Measurements from ENCODE around the genes MRAP2 and SMIM8.

- PRO-cap, 2 experiments: no peak in any of the 2 experiments
These were observed 108.0 kb downstream of the RWDD2A start for GRCh38 chr6:83301144-83301664.

- PRO-cap, 2 experiments: peak in 1 of 2 experiments; most common plus-strand start chr6:84033772 (in 1); most common minus-strand start chr6:84033719 (in 1)
These were observed at the start of gene MRAP2 for GRCh38 chr6:84033487-84033993. TSS of gene MRAP2 (plus strand) at chr6:84033772.

GRCh38 chr6:84269733-84270612, 42.5 kb upstream of the CEP162 start:
- PRO-cap, 2 experiments: no peak in any of the 2 experiments

DNA sequence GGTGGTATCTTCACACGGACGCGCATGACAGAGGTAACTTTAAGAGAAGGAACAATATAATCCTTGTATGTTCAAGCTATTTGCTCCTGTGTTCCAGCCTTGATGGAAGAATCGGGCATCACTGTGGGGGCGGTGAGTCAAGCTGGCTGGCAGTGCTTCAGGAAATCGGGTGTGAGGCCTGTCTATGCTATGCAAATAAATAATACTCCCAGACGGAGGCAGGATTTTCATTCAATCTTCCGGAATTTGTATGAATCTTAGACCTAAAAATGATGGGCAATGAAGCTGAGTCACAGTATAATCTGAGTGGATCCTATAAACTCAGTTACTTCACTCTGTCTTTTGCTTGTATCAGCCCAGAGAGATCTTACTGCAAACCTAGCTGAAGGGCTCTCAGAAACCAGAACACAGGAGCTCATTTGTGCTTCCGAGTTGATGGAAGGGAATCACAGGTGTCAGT, 45.2 kb upstream of the NT5E start:
- PRO-cap, 2 experiments: no peak in any of the 2 experiments

DNA sequence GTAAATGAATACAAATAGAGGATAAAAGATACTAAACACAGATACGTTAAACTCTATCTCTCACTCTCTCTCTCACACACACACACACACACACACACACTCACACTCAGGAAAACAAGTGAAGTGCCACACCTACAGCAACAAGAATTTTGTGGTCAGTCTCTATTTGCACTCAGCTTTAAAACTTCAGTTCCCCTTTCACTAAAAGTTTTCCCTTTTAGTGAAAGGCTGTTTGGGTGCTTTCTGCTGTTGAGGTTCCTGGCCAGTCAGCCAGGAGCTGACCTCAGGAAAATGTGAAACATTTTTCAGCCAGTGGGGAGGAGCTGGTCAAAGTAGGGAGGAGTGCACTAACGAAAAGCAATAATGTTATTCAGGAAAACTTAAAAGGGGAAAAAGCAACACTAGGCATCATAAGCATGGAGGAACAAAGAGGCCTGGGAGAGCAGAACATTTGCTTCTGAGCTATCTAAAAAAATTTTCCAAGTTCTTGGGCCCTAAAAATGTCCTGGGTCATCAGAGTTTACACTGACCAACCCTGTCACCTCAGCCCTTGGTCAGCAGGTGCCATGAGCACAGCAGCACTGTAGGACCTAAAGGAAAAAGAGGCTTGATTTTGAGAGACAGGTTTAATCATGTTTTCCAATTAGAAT, 30.7 kb upstream of the NT5E start:
- PRO-cap, 2 experiments: no peak in any of the 2 experiments

- PRO-cap, 2 experiments: no peak in any of the 2 experiments
These were observed 1.4 kb downstream of the NT5E start for GRCh38 chr6:85451411-85451624.

DNA sequence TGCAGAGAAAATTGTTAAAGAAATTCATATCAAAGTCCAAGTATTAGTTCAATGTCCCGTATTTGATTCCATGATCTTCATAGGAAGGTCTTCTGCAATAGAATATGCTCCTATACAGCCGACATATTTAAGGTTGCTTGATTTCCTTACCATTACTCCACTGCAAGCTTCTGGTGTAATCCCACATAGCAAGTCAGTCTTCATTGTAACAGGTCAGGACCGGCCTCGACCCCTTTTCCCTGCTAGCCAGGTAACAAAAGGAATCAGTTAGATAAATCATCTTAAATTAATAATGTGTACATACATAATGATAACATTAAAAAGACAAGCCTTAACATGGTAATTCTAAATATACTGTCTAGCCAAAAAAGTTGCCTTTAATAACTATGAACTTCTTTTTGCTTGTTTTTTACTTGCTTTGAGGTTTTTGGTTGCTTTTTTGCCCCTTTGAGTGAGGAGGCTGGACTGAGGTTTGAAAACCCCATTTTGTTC, 19.1 kb upstream of the SNX14 start:
- PRO-cap, 2 experiments: no peak in any of the 2 experiments

- PRO-cap, 2 experiments: no peak in any of the 2 experiments
These were observed 13.6 kb downstream of the SYNCRIP start for GRCh38 chr6:85628907-85629569.

DNA sequence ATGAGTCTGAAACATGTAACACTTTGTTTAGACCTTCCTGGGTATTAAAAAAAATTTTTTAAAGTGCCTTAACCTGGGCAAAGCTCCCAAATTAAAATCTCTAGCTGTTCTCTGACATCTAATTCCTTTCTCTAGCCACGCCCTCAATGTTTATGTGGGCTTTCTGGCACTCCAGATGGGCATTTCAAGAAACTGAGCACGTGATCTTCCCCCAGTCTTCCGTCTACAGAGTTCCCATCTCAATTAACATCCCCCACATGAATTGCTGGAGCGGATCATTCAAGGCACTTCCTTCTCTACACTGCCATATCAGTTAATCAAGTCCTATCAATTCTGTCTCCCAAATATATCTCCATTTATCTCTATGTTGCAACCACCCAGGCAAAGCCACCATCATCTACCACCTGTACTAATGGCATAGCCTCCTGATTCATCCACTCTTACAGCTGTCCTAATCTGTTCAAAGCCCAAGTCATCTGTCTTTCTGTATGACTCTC, 2.6 kb upstream of the SYNCRIP start:
- PRO-cap, 2 experiments: no peak in any of the 2 experiments

DNA sequence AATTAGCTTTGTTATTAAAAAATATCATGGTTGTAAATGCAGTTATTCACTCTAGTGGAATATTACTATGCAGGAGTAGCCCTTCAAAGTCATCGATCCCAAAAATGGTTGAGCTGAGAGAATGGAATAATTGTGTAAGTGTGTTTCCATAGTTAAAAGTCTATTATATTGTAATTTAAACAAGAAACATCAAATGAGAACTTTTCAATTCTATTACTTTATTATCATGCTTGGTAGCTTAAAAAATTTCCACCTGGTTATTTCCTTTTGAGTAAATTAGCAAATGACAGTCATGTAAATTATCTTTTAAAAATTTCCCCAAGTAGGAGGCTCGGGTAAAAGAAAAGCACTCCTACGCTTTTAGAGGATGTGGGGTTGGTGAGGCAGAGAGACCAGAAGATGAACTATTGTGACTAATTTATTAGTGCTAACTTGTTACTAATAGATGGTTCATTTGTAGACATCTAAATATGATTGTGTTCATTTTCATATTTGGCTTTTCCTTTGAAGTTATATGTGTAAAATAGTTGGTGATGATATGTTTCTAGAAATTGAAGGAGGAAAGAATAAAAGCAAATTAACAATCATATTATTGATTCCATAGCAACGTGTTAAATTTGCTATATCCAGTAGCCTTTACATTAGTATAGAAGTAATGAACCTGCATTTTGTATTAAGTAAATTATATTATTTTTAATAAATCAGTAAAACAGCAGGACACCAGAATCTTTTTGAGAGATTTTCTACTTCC, 26.9 kb downstream of the ZNF292 start:
- PRO-cap, 2 experiments: no peak in any of the 2 experiments

DNA sequence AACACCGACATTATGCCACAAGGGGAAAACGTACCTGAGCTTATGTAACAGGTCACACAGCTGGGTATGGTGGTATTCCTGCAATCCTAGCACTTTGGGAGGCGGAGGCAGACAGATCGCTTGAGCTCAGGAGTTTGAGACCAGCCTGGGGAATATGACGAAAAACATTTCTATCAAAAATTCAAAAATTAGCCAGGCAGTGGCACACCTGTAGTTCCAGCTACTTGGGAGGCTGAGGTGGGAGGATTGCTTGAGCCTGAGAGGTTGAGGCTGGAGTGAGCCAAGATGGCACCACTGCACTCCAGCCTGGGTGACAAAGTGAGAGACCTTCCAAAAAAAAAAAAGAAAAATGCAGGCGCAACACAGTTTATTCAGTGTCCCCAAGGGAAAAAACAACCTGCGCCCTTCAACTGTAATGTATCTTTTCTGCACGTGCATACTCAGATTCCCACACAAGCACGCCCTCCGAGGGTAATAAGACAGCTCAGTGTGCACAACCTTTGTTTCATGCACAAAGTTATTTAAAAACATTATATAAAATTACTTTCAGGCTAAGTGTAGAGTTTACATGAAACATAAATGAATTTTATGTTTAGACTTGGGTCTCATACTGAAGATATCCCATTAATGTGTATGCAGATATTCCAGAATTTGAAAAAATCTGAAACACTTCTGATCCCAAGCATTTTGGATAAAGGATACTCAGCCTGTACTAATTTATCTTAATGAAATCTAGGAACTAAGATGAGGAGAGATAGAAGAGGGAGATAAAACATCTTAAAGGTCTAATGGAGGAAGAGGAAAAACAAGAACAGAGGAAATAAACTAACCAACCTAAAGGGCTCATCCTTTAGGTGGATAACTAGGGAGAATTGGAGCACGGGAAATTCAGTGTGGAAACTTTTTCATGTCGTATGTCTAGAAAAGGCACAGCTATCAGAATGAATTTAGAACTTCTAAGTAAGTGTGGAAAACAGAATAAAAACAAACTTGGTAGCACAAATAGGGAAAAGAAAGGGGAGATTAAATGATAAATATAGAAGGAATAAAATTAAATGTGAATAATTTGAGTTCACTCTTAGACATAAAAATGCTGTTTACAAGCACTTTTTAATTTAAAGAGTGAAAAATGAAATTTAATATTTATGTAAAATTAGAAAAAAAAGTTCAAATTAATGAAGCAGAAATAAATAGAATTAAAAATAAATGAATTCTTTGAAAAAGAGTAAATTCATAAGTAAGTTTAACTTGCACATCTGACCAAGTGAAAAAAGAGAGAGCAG, 38.3 kb downstream of the ZNF292 start:
- PRO-cap, 2 experiments: no peak in any of the 2 experiments

DNA sequence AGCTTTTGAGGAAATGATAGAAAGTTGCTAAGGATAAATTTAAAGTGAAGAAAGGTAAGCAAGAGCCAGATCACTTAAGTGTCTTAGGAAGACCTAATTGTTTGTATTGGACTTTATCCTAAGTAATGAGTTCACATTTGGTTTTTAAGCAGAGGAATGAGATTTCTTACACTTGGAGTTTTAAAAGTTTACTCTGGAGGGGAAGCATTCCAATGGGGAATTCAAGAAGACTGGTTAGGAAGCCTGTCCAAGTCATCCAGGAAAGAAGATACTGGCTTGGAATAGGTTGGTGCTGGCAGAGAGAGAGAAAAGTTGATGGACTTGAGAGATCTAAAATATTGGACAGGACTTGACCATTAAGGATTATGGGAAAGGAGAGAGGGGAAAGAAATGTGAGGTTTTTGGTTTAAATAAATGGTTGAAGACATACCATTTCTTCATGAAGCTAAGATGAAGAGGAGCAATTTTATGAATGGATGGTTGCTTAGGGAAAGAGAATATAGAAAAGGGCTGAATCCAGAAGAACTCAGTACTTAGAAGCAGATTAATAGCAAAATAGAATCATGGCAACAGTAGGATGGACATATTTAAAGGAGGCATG, 53.7 kb upstream of the SMIM8 start:
- PRO-cap, 2 experiments: no peak in any of the 2 experiments

- PRO-cap, 2 experiments: peak in 2 of 2 experiments; most common plus-strand start chr6:87322596 (in 1); most common minus-strand start chr6:87322433 (in 1)
These were observed at the start of gene SMIM8 for GRCh38 chr6:87322364-87322723. TSS of gene SMIM8 (plus strand) at chr6:87322588.

- PRO-cap, 2 experiments: peak in 1 of 2 experiments; most common plus-strand start chr6:87534663 (in 1)
These were observed 55.5 kb downstream of the RARS2 start for GRCh38 chr6:87534320-87534735.

DNA sequence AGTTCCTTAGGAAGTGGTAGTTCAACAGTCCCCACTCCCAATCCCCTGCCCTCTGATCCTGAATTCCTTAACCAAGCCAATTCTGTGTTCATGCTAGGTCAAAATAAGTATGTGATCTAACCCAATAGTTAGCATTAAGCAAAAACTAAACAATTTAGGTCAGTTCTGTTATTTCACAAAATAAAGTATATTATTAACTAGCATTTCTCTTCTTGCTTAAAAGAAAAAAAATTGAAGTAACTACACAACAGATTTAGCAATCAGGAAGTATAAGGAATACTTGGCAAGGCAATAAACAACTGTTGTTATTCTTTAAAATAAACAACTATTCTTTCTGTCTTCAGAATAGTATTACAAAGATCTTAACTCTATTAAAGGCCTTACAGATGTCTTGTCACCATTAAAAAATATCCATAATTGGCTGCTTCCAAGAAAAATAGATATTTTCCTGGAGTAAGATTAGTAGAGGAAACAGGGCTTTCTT, 37.0 kb downstream of the AKIRIN2 start:
- PRO-cap, 2 experiments: no peak in any of the 2 experiments

DNA sequence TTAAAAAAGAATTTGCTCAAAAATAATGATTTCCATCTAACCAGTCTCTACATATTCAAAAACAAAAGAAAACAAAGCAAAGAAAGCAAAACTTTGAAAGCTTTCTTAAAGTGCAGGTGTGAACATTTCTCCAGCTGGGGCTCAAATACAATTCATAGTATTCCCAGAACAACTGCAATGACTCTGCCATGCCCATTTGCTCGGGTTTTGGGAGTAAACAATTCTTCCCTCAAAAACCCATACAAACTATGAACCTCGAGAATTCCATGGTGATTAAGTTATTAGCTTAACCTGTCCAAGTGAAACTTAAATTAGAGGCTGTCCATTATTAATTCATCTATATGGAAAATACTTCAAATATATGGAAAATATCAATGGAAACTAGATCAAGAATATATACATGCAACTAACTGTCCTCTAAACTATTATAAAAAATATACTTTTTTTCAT, 5.0 kb downstream of the CNR1 start:
- PRO-cap, 2 experiments: no peak in any of the 2 experiments

DNA sequence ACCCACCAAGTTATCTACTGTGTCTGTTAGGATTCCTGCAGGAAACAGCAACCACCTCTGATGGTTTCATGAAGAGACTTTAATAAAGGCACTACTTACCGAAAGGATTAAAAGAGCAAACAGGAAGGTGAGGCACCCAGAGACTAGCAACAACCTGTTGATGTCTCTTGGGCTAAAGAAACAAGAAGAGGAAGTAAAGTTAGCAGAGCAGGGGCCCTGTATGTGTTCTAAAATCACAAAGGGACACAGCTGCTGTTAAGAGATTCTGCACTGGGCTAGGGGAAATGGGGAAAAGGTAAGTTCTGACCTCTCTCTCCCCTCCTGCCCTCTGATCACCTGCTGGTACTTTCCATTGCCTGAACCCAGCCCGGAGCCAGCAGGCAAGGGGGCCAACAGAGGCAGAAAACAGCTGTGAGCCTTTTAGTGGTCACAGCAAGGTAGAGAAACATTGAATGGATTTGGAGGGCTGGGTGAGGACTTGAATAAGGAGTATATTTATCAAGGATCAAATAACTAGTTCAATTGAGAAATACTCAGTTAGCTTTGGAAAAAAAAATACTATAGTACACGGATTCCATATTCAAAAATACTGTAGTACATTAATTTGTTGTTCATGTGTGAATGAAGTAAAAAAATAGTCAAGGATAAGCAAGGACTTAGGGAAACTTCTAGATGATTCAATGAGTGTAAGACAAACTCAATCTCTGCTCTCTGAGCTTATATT, 13.6 kb upstream of the CNR1 start:
- PRO-cap, 2 experiments: no peak in any of the 2 experiments

GRCh38 chr6:88840731-88841526, 122.5 kb downstream of the RNGTT start:
- PRO-cap, 2 experiments: no peak in any of the 2 experiments

DNA sequence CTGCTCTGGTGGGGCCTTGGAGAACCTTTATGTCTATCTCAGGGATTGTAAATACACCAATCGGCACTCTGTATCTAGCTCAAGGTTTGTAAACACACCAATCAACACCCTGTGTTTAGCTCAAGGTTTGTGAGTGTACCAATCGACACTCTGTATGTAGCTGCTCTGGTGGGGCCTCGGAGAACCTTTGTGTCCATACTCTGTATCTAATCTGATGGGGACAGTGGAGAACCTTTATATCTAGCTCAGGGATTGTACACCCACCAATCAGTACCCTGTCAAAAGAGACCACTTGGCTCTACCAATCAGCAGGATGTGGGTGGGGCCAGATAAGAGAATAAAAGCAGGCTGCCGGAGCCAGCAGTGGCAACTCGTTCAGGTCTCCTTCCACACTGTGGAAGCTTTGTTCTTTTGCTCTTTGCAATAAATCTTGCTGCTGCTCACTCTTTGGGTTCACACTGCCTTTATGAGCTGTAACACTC, 15.0 kb upstream of the PNRC1 start:
- PRO-cap, 2 experiments: no peak in any of the 2 experiments

DNA sequence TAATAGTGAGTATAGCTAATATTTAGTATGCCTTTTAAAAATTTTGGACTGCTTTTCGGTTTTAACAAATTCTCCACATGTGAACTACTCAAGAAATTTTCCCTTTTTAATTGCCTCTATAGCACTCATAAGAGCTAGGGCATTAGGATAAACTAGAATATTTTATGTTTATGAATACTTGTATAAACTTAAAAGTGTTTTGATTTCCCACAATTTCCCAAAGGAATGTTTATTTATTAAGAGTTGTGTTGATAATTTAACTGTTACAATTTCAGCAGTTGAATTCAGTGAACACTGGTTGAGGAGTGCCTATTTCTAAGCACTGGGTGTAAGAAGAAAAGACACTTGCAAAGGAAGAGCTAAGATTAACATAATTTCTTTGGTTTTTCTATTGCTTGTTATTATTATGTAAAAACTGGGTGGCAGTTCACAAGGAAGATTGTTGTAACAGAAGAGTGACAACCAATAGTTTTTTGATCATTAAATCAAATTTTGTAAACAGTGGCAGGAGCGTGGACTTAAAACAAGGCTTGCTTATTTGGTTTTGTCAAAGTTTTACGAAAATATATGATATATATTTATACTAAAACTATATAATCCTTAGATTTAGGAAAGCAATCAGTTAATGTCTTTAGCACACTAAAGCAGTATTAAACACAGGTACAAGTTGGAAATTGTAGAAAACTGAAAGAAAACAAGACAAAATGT, 18.3 kb downstream of the PM20D2 start:
- PRO-cap, 2 experiments: no peak in any of the 2 experiments

Measured in Metastatic Liver Carcinoma in the Lung (tissue), 2 donors.